CD14-positive monocyte (primary cell): Measurements from ENCODE around the genes PLEKHH3 and AOC2.

DNA sequence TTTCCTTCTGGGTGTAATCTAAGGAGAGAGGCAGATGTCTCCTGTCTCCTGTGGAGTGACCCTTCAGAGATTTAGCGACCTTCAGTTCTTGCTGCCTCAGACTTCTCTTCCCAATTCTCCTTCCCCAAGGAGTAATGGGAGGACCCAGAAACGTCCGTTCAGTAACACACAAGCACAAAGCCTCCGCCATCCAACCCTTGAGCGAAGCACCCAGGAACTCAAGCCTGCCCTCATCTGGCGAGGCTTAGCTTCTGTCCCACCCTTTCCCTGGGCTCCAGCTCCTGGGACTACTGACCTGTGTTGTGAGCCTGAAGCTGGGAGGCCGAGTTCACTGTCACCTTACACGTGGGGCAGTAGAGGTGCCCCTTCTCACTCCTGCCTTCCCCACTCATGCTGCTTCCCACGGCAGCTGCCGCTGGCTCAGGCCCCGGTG, 8.6 kb downstream of the NKIRAS2 start:
- CAGE, long polyA plus RNA = no peak

GRCh38 chr17:42039757-42040625, 10.4 kb downstream of the C17orf113 start:
- CAGE, long polyA plus RNA = no peak

GRCh38 chr17:42124916-42126059, 2.7 kb downstream of the HSPB9 start:
- CAGE, long polyA plus RNA = start-site peak on the plus strand at chr17:42125662-42125885, 44 and 12 reads in 2 replicates

GRCh38 chr17:42141283-42142108, 13.3 kb downstream of the RAB5C start:
- CAGE, long polyA plus RNA = no peak

DNA sequence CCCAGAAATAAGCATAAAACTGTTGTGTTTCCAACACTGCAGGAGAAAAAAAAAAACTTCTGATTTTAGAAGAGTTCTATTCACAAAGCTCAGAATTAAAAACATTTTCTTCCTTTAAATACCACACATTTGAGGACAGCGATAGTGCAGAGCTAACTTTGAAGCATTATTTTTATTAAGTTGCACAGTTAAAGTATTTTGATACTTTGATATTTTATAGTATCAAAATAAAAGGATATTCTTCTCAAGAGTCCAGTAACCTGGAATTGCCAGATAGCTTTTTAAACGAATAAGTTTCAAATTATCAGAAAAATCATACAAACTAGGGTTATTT, 3.0 kb downstream of the STAT5B start:
- CAGE, long polyA plus RNA = no peak

DNA sequence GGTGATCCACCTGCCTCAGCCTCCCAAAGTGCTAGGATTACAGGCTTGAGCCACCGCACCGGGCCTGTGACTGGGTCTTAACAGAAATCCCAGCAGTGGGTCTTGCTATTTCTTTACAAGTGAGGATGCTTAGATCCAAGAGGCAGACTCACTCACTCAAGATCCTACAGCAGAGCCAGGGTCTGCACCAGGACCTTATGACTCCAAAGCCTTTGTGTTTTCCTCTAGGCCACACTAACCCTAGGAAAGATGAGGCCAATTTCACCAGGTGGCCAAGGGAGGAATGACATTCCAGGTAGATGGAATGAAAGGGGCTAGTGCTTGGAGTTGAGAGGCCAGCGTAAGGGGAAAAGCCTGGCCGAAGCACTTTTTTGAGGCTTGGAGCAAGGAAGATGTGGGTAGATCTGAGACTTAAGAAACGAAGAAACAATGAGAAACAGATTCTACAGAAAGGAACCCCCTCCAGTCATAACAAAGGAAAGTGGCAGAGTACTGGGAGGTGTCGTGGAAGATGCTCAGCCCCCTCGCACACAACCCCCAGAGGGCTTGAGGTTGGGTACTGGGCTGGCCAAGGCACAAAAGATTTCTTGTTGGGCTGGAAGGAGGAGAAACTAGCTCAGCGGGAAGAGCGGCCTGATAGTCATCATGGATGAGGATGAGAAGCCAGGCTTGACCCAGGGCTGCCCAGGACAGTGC, 5.6 kb upstream of the STAT5A start:
- CAGE, long polyA plus RNA = no peak

DNA sequence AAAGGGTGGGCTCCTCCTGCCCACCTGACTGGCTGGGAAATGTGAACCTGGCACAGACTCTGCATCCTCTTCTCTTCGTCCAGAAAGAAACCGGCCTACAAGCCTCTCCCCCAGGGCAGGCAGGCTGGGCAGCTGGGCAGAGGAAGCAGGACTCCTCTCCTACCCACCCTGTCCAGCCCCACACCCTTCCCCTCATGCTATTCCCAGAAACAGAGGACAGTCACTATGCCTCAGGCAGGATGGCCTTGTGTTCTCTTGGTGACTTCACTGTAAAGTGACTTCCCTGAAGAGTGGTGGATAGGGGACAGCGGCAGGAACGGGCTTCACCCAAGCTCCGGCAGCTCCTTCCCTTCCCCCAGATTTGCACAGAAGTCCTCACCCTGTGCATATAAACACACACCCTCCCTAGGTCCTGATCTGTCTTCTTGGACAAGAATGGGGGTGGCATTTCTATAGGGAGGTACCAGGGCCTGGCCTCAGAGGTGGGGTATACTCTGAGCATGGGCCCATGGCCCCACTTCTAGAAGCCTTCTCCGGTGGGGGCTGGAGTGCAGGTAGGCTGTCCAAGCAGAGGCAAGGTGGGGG, 4.9 kb upstream of the STAT5A start:
- CAGE, long polyA plus RNA = no peak

GRCh38 chr17:42303775-42304683, 15.7 kb downstream of the STAT5A start:
- CAGE, long polyA plus RNA = no peak

- CAGE, long polyA plus RNA = no peak
Observed at GRCh38 chr17:42309202-42309864, 21.0 kb downstream of the STAT5A start.

- CAGE, long polyA plus RNA = no peak
Observed at GRCh38 chr17:42309865-42310471, 21.7 kb downstream of the STAT5A start.

GRCh38 chr17:42310637-42311156, 22.4 kb downstream of the STAT5A start:
- CAGE, long polyA plus RNA = no peak

- CAGE, long polyA plus RNA = no peak
Observed at GRCh38 chr17:42409258-42410647, 13.3 kb downstream of the CAVIN1 start.

GRCh38 chr17:42416444-42416947, 6.6 kb downstream of the CAVIN1 start:
- CAGE, long polyA plus RNA = no peak

DNA sequence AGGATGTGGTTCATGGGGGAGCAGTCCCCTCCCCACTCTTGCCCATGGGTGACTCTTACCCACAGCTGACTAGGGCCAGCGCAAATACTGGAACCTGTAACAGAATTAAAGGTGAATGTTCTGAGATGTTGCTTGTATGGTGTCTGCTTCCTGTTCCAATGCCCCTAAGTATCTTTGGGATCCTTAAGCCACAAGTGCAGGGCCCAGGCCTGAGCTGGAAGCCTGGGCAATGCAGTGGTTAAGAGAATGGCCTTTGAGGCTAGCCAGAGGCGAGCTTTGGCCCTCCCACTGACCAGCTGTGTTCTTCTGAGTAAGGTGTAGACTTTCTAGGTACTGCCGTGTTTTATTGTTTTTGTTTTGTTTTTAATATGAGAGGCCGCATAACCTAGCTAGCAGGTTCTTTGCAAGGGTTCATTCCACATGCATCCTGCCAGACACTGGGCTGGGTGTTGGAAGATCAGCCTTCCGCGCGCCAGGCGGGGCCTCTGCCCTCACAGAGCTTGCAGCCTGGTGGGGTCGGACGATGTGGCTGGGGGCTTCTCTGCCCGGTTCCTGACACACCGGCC, 665 bp upstream of the MLX start:
- CAGE, long polyA plus RNA = no peak

- CAGE, long polyA plus RNA = no peak
Observed at GRCh38 chr17:42573769-42574294, 3.7 kb downstream of the PSMC3IP start.

GRCh38 chr17:42579272-42580450, 2.1 kb upstream of the PSMC3IP start:
- CAGE, long polyA plus RNA = no peak

- CAGE, long polyA plus RNA = no peak
Observed at GRCh38 chr17:42676254-42677203, at the start of gene PLEKHH3. Gene PLEKHH3 (minus strand): TSS chr17:42676994.

- CAGE, long polyA plus RNA = no peak
Observed at GRCh38 chr17:42680400-42680831, 1.2 kb downstream of the CCR10 start.

DNA sequence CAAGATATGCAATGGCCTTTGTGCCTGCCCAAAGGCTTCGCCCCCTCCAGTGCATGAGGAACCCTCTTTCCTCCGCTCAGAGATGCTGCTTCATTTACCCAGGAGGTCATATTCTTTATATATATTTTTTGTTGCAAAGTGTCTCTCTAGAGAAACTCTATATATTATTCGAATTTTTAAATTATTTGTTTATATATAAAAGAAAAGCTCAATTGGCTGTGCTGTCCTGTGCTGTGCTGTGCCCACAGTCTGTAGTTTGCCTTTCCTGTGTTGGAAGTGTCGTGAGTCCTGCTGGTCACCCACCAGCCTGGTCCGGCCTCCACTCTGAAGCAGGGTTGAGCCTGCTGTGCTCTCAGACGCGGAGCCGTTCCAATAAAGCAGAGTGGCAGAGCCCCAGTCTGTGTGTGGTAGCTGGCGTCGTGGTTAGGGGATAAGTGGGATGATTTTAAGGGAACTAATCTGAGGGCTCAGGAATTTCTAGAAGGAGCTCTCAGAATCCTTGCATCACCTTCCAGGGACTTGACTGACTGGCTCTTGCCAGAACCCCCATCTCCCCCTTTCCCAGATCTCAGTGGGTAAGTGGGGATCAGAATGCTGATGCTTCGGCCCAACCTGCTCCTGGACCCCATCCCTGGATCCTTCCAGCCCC, 17.4 kb downstream of the CNTNAP1 start:
- CAGE, long polyA plus RNA = no peak

GRCh38 chr17:42844363-42844897, at the start of gene AOC2:
Gene AOC2 (plus strand): TSS chr17:42844580.
- CAGE, long polyA plus RNA = no peak